ENCODE measurements around the genes PHACTR1 and GFOD1.

GRCh38 chr6:12716507-12716906 is at the start of gene PHACTR1:
Gene PHACTR1 (plus strand): TSS chr6:12716767.
- RAMPAGE, long total RNA = no peak
- RRBS = no CpG with 5 or more reads among the region's 6 CpGs
PRO-cap:
- standard = no peak
- CoPRO, capped RNA only, 2 experiments = no peak in any of the 2 experiments
- CoPRO, capped and uncapped RNA, 2 experiments = no peak in any of the 2 experiments
- CoPRO, uncapped RNA only, 2 experiments = no peak in any of the 2 experiments
CAGE:
- cytosol, long polyA plus RNA = no peak
- long polyA plus RNA = no peak
- nucleolus, long total RNA = no peak
- nucleus, long polyA plus RNA = no peak

- RAMPAGE, long total RNA = no peak
- RRBS = 5% methylated on average over 5 of the region's 41 CpGs
PRO-cap:
- standard = no peak
- CoPRO, capped RNA only, 2 experiments = no peak in any of the 2 experiments
- CoPRO, capped and uncapped RNA, 2 experiments = no peak in any of the 2 experiments
- CoPRO, uncapped RNA only, 2 experiments = no peak in any of the 2 experiments
CAGE:
- cytosol, long polyA plus RNA = no peak
- long polyA plus RNA = no peak
- nucleolus, long total RNA = no peak
- nucleus, long polyA plus RNA = no peak
Observed at GRCh38 chr6:13014563-13015602, 298.3 kb downstream of the PHACTR1 start.

DNA sequence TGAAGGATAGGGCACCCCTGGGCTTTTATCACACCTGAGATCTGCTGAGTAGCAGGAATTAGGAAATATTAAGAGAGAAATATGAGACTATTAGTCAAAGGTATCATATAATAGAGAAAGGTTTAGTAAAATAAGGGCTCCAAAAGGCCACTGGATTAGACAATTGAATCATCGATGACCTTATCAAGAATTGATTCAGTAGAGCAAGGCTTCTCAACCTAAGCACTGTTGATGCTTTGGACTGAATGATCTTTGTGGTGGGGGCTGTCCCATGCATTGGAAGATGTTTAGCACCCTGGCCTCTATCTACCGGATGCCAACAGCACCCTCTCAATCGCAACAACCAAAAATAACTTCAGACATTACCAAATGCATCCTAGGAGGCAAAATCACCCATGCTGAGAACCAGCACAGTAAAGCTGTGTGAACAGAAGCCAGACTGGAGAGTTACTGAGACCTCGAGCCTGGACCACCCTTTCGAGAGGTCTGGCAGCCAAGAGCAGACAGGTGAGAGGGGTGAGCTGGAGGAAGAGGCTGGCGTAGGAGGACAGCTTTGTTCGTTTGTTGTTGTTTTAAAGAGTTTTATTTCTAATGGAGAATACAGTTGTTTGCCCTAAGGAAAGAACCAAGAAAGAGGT is 67.5 kb downstream of the TBC1D7 start:
- RAMPAGE, long total RNA = no peak
- RRBS = no CpG with 5 or more reads among the region's 7 CpGs
PRO-cap:
- standard = no peak
- CoPRO, capped RNA only, 2 experiments = no peak in any of the 2 experiments
- CoPRO, capped and uncapped RNA, 2 experiments = no peak in any of the 2 experiments
- CoPRO, uncapped RNA only, 2 experiments = no peak in any of the 2 experiments
CAGE:
- cytosol, long polyA plus RNA = no peak
- long polyA plus RNA = no peak
- nucleolus, long total RNA = no peak
- nucleus, long polyA plus RNA = no peak

GRCh38 chr6:13289593-13290734 is 38.4 kb downstream of the TBC1D7 start:
- RAMPAGE, long total RNA = no peak
- RRBS = no CpG with 5 or more reads among the region's 13 CpGs
PRO-cap:
- standard = unidirectional peak, plus-strand start at chr6:13290602
- CoPRO, capped RNA only, 2 experiments = no peak in any of the 2 experiments
- CoPRO, capped and uncapped RNA, 2 experiments = no peak in any of the 2 experiments
- CoPRO, uncapped RNA only, 2 experiments = no peak in any of the 2 experiments
CAGE:
- cytosol, long polyA plus RNA = no peak
- long polyA plus RNA = no peak
- nucleolus, long total RNA = no peak
- nucleus, long polyA plus RNA = no peak

GRCh38 chr6:13302175-13303152 is 25.9 kb downstream of the TBC1D7 start:
- RAMPAGE, long total RNA = no peak
- RRBS = no CpG with 5 or more reads among the region's 15 CpGs
PRO-cap:
- standard = no peak
- CoPRO, capped RNA only, 2 experiments = no peak in any of the 2 experiments
- CoPRO, capped and uncapped RNA, 2 experiments = no peak in any of the 2 experiments
- CoPRO, uncapped RNA only, 2 experiments = peak in 1 of 2 experiments; most common minus-strand start chr6:13302304 (in 1)
CAGE:
- cytosol, long polyA plus RNA = no peak
- long polyA plus RNA = no peak
- nucleolus, long total RNA = no peak
- nucleus, long polyA plus RNA = no peak

- RAMPAGE, long total RNA = no peak
- RRBS = no CpG with 5 or more reads among the region's 4 CpGs
PRO-cap:
- standard = no peak
- CoPRO, capped RNA only, 2 experiments = no peak in any of the 2 experiments
- CoPRO, capped and uncapped RNA, 2 experiments = no peak in any of the 2 experiments
- CoPRO, uncapped RNA only, 2 experiments = no peak in any of the 2 experiments
CAGE:
- cytosol, long polyA plus RNA = no peak
- long polyA plus RNA = no peak
- nucleolus, long total RNA = no peak
- nucleus, long polyA plus RNA = no peak
Observed at GRCh38 chr6:13304534-13305083, 23.7 kb downstream of the TBC1D7 start.

- RAMPAGE, long total RNA = no peak
- RRBS = no CpG with 5 or more reads among the region's 6 CpGs
PRO-cap:
- standard = no peak
- CoPRO, capped RNA only, 2 experiments = no peak in any of the 2 experiments
- CoPRO, capped and uncapped RNA, 2 experiments = no peak in any of the 2 experiments
- CoPRO, uncapped RNA only, 2 experiments = no peak in any of the 2 experiments
CAGE:
- cytosol, long polyA plus RNA = no peak
- long polyA plus RNA = no peak
- nucleolus, long total RNA = no peak
- nucleus, long polyA plus RNA = no peak
Observed at GRCh38 chr6:13340223-13340642, 11.9 kb upstream of the TBC1D7 start.

GRCh38 chr6:13452579-13453220 is 34.7 kb downstream of the GFOD1 start:
- RAMPAGE, long total RNA = no peak
- RRBS = no CpG with 5 or more reads among the region's 7 CpGs
PRO-cap:
- standard = no peak
- CoPRO, capped RNA only, 2 experiments = no peak in any of the 2 experiments
- CoPRO, capped and uncapped RNA, 2 experiments = no peak in any of the 2 experiments
- CoPRO, uncapped RNA only, 2 experiments = no peak in any of the 2 experiments
CAGE:
- cytosol, long polyA plus RNA = no peak
- long polyA plus RNA = no peak
- nucleolus, long total RNA = no peak
- nucleus, long polyA plus RNA = no peak

- RAMPAGE, long total RNA = no peak
- RRBS = 63% methylated on average over 3 of the region's 9 CpGs
PRO-cap:
- standard = no peak
- CoPRO, capped RNA only, 2 experiments = no peak in any of the 2 experiments
- CoPRO, capped and uncapped RNA, 2 experiments = no peak in any of the 2 experiments
- CoPRO, uncapped RNA only, 2 experiments = no peak in any of the 2 experiments
CAGE:
- cytosol, long polyA plus RNA = no peak
- long polyA plus RNA = no peak
- nucleolus, long total RNA = no peak
- nucleus, long polyA plus RNA = no peak
Observed at GRCh38 chr6:13461011-13462048, 26.1 kb downstream of the GFOD1 start.

GRCh38 chr6:13487197-13488109 is at the start of gene GFOD1:
Gene GFOD1 (minus strand): TSS chr6:13487600.
- RAMPAGE, long total RNA = no peak
- RRBS = 2% methylated on average over 48 of the region's 106 CpGs
PRO-cap:
- standard = bidirectional peak, plus-strand start at chr6:13487344, minus-strand start at chr6:13487319; bidirectional peak, plus-strand start at chr6:13487932, minus-strand start at chr6:13487600
- CoPRO, capped RNA only, 2 experiments = peak in 2 of 2 experiments; most common plus-strand start chr6:13487338 (in 1); most common minus-strand start chr6:13487319 (in 2)
- CoPRO, capped and uncapped RNA, 2 experiments = peak in 2 of 2 experiments; most common plus-strand start chr6:13487636 (in 1); most common minus-strand start chr6:13487600 (in 2)
- CoPRO, uncapped RNA only, 2 experiments = peak in 1 of 2 experiments; most common plus-strand start chr6:13487643 (in 1); most common minus-strand start chr6:13487601 (in 1)
CAGE:
- cytosol, long polyA plus RNA = start-site peak on the minus strand at chr6:13487554-13487588, 31 and 18 reads in 2 replicates
- long polyA plus RNA = no peak
- nucleolus, long total RNA = no peak
- nucleus, long polyA plus RNA = no peak

DNA sequence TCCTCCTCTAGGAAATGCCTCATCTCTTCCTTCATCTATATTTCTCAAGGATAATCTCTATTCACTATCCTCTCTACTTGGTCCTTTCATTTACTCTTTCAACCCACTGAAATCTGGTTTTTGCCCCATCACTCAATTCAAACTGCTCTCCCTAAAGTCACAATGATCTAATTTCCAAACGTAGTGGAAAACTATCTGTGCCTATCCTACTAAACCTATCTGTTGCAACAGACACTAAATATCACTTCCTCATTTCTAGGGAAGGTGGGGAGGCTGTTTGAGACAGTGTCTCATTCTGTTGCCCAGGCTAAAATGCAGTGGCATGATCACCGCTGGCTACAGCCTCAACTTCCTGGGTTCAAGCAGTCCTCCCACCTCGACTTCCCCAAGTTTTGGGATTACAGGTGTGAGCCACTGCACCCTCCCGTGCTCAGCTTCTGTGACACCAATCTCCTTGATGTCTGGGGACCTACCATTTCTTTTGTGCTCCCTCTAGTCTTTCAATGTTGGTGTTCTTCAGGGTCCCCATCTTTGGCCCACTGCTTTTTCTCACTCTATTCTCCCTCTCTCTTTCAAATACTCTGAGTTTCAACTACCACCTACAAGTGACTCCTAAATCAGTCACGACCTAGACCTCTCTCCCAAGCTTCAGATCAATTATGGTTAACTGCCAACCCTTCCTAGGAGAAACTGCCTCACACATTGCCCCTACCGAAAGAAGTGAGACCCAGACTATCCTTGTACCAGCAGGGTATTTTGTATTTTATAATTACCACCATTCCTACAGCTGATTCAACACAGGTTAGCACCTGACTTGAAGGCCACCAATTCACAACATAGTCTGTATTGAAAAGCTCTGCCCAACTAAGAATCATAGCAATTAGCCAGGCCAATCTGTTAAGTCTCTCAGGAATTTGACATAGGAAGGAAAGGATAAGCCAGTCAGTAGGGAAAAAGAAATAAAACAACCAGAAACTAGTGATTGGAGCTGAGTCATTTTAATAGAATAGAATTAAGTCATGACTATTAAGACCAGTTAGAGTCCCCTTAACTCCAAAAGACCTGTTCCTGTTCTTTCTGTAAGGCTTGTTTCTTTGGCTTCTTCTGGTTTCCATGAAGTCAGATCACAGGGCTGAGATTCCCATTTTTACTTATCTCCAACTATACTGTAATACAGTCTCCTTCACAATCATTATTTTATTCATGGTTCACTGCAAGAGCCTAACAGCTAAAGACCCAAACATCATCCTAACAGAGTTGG is 8.5 kb downstream of the RANBP9 start:
- RAMPAGE, long total RNA = no peak
- RRBS = no CpG with 5 or more reads among the region's 6 CpGs
PRO-cap:
- standard = no peak
- CoPRO, capped RNA only, 2 experiments = no peak in any of the 2 experiments
- CoPRO, capped and uncapped RNA, 2 experiments = no peak in any of the 2 experiments
- CoPRO, uncapped RNA only, 2 experiments = peak in 2 of 2 experiments; most common minus-strand start position 541 of the sequence (in 1)
CAGE:
- cytosol, long polyA plus RNA = no peak
- long polyA plus RNA = no peak
- nucleolus, long total RNA = no peak
- nucleus, long polyA plus RNA = no peak

DNA sequence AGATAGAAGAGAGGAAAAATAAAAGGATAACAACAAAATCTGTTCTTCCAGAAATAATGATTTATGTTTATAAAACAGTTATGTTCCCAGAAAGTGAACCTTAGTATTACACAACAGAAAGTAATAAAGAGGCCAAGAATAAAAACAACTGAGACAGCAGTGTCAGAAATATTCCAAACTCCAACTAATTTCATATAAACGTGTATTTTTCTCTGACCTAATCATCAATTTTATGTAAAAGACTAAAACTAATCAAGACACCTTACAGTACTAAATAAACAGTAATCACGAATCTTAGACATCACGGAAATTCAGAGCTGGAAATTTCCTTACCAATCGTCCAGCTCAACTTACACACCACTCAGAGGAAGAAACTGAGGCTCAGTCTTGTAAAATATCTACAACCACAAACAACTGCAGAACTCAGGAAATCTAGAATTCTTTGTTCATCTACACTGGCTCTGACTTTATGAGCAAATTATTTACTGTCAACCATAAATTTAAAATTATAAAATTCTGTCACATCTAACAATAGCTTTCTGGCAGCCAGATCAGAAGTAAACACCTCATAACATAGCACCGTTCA is 2.6 kb downstream of the RANBP9 start:
- RAMPAGE, long total RNA = no peak
- RRBS = no CpG with 5 or more reads among the region's 5 CpGs
PRO-cap:
- standard = no peak
- CoPRO, capped RNA only, 2 experiments = no peak in any of the 2 experiments
- CoPRO, capped and uncapped RNA, 2 experiments = no peak in any of the 2 experiments
- CoPRO, uncapped RNA only, 2 experiments = no peak in any of the 2 experiments
CAGE:
- cytosol, long polyA plus RNA = no peak
- long polyA plus RNA = no peak
- nucleolus, long total RNA = no peak
- nucleus, long polyA plus RNA = no peak

DNA sequence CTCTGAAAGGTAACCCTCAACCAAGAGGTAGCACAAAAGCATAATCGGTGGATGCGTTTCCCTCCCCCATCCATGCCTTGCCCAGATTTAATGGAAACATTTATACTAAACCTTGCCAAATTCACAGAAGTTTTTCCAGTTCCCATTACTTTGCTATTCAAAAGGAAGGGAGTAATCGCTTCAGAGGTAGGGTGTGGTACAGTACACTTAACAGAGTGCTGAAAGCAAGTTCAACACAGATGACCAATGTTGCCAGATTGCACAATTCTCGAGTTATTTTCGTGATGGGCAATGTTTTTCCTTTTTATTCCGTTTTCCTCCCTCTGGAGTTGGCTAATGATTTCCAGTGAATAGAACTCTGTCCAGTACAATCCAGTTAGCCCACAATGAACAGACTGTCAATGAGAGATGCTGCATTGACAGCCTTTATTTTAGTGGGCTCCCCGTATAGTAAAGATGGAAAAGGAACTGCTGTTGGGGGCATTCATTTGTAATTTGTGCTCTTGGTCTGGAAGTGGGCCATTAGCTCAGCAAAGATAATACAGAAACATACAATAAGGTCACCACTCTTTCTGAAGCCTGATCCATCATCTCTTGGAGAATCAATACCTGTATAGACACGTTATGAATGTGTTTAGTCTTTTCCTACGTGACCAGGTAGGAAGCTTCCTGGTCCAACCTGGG is 49.4 kb upstream of the RANBP9 start:
- RAMPAGE, long total RNA = no peak
- RRBS = no CpG with 5 or more reads among the region's 9 CpGs
PRO-cap:
- standard = no peak
- CoPRO, capped RNA only, 2 experiments = no peak in any of the 2 experiments
- CoPRO, capped and uncapped RNA, 2 experiments = no peak in any of the 2 experiments
- CoPRO, uncapped RNA only, 2 experiments = no peak in any of the 2 experiments
CAGE:
- cytosol, long polyA plus RNA = no peak
- long polyA plus RNA = no peak
- nucleolus, long total RNA = no peak
- nucleus, long polyA plus RNA = no peak

DNA sequence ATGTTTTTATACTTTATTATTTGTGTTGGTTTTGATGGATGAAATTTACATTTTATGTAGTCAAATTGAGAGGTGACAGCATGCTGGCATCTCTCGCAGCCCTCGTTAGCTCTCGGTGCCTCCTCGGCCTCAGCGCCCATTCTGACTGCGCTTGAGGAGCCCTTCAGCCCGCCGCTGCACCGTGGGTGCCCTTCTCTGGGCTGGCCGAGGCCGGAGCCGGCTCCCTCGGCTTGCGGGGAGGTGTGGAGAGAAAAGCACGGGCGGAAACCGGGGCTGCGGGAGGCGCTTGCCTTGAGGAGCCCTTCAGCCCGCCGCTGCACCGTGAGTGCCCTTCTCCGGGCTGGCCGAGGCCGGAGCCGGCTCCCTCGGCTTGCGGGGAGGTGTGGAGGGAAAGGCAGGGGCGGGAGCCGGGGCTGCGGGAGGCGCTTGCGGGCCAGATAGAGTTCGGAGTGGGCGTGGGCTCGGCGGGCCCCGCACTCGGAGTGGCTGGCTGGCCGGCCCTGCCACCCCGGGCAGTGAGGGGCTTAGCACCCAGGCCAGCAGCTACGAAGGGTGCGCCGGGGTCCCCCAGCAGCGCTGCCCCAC is 45.5 kb upstream of the MCUR1 start:
- RAMPAGE, long total RNA = no peak
- RRBS = 90% methylated on average over 11 of the region's 45 CpGs
PRO-cap:
- standard = no peak
- CoPRO, capped RNA only, 2 experiments = no peak in any of the 2 experiments
- CoPRO, capped and uncapped RNA, 2 experiments = no peak in any of the 2 experiments
- CoPRO, uncapped RNA only, 2 experiments = no peak in any of the 2 experiments
CAGE:
- cytosol, long polyA plus RNA = no peak
- long polyA plus RNA = no peak
- nucleolus, long total RNA = no peak
- nucleus, long polyA plus RNA = no peak

GRCh38 chr6:13924085-13924294 is 762 bp upstream of the RNF182 start:
- RAMPAGE, long total RNA = no peak
- RRBS = no CpG with 5 or more reads among the region's 3 CpGs
PRO-cap:
- standard = bidirectional peak, plus-strand start at chr6:13924389, minus-strand start at chr6:13924237
- CoPRO, capped RNA only, 2 experiments = peak in 1 of 2 experiments; most common minus-strand start chr6:13924237 (in 1)
- CoPRO, capped and uncapped RNA, 2 experiments = no peak in any of the 2 experiments
- CoPRO, uncapped RNA only, 2 experiments = no peak in any of the 2 experiments
CAGE:
- cytosol, long polyA plus RNA = no peak
- long polyA plus RNA = no peak
- nucleolus, long total RNA = no peak
- nucleus, long polyA plus RNA = no peak

DNA sequence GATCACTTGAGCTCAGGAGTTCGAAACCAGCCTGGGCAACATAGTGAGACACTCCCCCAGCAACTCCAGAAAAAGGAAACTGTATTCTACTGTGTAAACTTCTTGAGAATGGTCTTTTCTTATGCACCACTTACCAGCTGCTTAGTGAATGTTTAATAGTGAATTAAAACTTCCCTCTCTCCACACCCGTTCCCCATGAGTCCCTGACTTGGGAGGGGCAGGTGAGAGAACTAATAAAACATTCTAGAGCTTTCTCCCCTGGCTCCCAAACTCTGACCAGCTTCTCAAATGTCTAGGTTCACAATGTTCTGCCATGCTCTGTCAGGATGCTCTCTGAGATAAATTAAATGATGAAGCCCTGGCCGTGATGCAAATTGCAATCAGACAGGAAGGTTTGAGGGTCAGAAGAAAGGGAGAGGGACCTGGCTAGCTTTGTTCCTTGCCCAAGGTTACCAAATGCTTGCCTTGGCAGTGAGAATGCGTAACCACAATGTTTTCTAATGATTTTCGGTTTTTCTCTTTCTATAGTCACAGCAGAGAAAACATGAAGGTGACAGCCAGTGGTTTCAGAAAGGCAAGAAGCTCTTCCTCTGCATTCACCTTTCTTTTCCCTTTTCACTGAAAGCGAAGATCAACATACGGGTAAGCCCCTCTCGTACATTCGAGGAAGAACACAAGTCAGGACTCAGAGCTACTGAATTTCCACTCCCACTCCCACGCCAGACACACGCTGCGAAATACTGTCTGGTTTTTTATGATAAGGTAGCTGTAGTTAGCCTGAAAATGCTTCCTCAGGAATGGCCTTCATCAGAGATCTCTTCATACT is 7.7 kb upstream of the CD83 start:
- RAMPAGE, long total RNA = no peak
- RRBS = no CpG with 5 or more reads among the region's 12 CpGs
PRO-cap:
- standard = no peak
- CoPRO, capped RNA only, 2 experiments = no peak in any of the 2 experiments
- CoPRO, capped and uncapped RNA, 2 experiments = no peak in any of the 2 experiments
- CoPRO, uncapped RNA only, 2 experiments = no peak in any of the 2 experiments
CAGE:
- cytosol, long polyA plus RNA = no peak
- long polyA plus RNA = no peak
- nucleolus, long total RNA = no peak
- nucleus, long polyA plus RNA = no peak

GRCh38 chr6:14402191-14402514 is 284.6 kb downstream of the CD83 start:
- RAMPAGE, long total RNA = no peak
- RRBS = no CpG with 5 or more reads among the region's 1 CpG
PRO-cap:
- standard = no peak
- CoPRO, capped RNA only, 2 experiments = no peak in any of the 2 experiments
- CoPRO, capped and uncapped RNA, 2 experiments = no peak in any of the 2 experiments
- CoPRO, uncapped RNA only, 2 experiments = no peak in any of the 2 experiments
CAGE:
- cytosol, long polyA plus RNA = no peak
- long polyA plus RNA = no peak
- nucleolus, long total RNA = no peak
- nucleus, long polyA plus RNA = no peak